AG04449 (cell line): ENCODE data around the genes GPR137B, ZP4 and FMN2.

DNA sequence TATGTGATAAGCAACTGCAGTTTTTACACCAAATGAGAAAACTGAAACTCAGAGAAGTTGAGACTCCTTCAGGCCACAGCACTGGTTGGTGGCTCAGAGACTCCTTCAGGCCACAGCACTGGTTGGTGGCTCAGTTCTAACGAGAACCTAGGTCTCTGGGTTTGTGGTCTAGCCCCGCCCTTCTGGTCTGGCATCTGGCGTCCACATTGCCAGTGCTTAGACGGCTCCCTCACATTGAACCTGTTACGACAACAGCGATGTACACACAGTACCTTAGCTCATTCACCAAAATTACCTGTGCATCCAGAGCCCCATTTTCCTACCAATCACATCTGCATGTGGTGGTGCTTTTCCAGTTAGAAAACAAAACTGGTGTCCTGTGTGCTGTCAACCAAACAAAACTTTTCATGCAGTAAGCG lies 66.1 kb downstream of the NID1 start:
- RRBS, result no CpG with 5 or more reads among the region's 7 CpGs

DNA sequence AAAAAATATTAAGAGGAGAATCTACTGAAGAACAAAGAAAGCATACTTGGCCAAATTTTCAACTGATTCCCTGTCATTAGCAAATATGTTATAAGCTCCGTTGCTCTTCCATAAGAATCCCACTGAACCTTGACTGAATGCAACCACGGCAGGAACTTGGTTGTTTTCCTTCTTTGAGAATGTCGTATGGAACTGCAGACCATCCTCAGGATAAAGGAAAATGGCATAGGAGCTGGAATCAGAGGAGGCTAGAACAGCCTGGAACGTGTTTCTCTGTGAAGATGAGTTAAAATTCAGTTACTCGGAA lies 19.5 kb downstream of the NID1 start:
- RRBS, result no CpG with 5 or more reads among the region's 5 CpGs

DNA sequence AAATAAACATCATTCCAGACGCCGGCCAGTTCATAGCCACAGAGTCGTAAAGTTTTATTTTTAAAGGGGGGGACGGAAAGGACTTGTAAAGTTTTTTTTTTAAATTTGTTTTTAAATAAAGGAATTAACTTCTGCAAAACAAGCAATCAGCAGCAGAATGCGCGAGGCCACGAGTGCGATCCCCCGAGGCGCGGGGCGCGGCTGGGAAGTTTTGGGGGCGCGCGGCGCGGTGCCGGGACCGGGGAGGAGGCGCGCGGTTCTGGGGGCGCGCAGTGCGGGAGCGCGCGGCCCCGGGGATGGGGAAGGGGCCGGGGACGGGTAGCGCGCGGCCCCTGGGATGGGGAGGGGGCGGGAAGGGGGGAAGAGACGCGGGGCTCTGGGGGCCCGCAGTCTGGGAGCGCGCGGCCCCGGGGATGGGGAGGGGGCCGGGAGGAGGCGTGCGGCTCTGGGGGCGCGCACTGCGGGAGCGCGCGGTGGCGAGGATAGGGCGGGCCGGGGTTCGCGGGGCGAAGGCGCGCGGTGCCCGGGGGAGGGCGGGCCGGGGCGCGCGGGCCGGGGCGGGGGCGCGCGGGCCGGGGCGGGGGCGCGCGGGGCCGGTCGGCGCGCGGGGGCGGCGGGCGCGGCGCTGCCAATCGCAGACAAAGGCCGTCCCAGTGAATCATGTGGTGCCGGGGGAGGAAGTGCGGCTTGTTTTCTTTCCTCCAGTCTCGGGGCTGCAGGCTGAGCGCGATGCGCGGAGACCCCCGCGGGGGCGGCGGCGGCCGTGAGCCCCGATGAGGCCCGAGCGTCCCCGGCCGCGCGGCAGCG lies at the start of gene GPR137B:
Gene GPR137B (plus strand): TSS at position 690 of the 807 bp plus-strand sequence.
- RRBS, result 1% methylated on average over 40 of the region's 110 CpGs

DNA sequence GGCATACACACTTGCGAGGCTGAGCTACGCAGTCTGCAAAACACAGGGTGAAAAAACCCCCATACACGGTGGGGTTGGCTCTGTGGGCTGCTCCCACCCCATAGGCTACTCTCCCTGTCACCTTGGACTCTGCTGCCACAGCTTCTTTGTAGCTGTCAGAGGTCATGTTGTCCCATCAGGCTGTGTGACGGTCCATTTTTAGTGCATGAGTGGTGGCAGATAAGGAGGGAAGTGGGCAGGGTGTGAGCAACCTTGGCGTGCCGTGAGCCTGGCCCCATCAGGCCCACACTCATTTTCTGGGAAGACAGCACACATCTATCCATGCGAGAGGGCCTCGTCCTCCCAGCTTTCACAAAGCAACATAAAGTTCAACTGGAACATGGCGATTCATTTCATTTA lies 9.4 kb downstream of the GPR137B start:
- RRBS, result no CpG with 5 or more reads among the region's 9 CpGs

DNA sequence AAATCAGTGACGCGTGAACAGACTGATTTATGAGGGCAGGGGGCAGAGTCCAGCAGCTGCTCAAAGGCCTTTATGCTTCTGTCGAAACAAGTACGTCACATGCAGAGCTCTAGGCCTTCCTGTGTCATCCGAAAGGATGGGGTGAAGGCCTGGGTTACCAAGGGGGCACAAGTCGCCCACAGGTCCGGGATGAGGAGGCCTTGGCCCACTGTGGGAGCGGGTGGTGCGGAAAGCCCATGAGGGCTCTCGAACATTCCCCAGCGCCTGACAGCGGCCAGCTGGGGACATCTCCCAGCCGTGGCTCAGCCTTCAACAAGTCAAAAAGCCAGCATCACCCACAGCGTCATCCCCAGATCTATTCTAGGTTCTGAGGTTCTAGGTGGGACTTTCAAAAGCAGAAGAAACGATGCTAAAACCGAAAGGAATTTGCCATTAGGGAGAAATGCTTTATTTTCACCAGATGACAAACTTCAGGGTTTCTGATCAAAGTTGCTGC lies 17.4 kb downstream of the GPR137B start:
- RRBS, result no CpG with 5 or more reads among the region's 16 CpGs

DNA sequence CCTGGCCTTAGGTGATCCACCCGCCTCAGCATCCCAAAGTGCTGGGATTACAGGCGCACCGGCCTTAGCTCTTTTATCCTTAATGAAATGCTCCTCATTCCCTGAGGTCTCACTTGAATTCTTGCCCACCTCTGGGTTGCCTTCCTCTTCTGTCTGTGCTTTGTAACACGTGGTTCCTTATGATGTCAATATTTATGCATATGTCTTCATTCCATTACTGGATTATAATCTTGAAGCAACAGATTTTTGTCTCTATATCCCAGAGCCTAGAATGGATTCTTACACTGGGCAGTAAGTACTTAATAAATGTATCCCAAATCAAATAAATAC lies 64.0 kb upstream of the LGALS8 start:
- RRBS, result no CpG with 5 or more reads among the region's 4 CpGs

DNA sequence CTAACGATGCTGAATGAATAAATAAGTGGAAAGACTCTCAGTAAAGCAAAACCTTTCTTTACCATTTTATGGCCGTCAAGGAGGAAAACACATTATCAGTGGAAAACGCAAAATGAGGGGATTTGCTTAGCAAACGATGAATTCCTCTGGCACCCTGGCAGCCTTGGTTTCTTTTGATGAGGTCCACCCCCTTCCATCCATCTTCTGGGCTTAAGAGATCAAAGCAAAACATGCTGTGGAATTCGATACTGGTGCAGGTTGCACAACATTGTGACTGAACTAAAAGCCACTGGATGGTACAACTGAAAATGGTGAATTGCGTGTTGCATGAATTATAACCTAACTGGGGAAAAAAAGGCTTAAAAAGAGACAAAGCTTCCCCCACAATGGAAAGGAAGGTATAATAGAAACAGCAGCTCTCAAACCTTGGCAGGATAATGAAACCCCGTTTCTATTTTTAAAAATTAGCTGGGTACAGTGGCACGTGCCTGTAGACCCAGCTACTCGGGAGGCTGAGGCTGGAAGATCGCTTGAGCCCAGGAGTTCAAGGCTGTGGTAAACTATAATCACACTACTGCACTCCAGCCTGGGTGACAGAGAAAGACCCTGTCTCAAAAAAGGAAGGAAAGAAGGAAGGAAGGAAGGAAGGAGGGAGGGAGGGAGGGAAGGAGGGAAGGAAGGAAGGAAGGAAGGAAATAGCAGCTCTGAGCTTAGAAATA lies 29.1 kb upstream of the LGALS8 start:
- RRBS, result no CpG with 5 or more reads among the region's 10 CpGs

DNA sequence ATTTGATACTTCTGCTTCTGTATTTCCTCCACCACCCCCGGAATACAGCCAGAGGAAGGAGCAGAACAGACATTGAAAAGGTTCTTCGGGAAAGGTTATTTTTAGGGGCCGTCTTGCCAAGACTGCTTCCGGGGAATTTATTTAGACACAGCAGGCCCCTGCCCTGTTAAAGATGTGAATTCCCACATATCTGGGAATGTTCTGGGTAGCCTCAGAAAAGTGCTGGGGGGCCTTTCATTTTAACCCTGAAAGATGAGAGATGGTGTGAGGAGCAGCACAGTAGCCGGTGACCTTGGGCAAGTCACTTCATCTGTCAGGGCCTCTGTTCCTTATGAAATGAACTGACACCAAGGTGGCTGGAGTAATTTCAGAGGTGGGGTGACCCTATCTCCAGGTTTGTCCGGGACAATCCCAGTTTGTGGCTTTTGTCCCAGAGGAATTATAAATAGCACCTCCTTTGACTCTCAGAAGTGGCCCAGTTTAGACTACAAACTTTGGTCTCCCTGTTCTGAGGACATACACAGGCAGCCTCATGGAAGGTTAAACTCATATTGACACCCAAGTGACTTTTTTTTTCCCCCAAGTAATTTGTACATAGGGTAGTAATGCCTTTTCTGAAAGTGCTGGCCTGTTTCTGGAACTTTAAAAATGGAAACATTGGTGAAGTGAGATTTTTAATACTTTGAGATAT lies 14.5 kb downstream of the ACTN2 start:
- RRBS, result 67% methylated on average over 3 of the region's 6 CpGs

DNA sequence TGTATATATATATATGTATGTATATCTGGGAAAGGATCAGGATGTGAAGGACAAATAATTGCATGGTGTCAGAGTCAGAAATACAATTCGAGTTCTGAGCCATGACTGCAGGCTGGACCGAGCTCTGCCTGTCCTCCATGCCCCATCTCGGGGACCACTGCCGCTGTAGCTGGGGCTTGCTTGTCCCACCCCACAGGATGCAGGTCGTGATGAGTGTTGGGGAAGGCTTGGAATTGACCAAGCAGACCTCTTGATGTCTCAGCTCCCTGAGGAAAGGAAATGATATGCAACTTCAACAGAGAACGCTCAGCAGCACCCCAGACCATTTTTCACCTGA lies 23.0 kb downstream of the ACTN2 start:
- RRBS, result no CpG with 5 or more reads among the region's 6 CpGs

GRCh38 chr1:236718682-236719089 lies 32.4 kb downstream of the ACTN2 start:
- RRBS, result no CpG with 5 or more reads among the region's 6 CpGs

DNA sequence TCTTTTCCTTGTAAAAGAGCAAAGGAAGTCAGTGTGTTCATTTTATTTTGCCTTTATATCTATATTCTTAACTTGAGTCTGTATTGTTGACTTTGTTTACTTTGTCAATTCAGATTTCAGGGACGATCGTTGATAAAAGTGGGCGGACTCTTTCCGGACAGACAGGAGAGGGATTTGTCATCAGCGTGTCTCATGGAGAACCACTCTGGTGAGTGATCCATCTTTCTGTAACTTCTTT lies 21.2 kb downstream of the MTR start:
- RRBS, result no CpG with 5 or more reads among the region's 5 CpGs

- RRBS, result no CpG with 5 or more reads among the region's 5 CpGs
Measured at GRCh38 chr1:236897371-236898105, 102.4 kb downstream of the MTR start.

- RRBS, result no CpG with 5 or more reads among the region's 14 CpGs
Measured at GRCh38 chr1:236978698-236979148, 25.5 kb downstream of the MT1HL1 start.

DNA sequence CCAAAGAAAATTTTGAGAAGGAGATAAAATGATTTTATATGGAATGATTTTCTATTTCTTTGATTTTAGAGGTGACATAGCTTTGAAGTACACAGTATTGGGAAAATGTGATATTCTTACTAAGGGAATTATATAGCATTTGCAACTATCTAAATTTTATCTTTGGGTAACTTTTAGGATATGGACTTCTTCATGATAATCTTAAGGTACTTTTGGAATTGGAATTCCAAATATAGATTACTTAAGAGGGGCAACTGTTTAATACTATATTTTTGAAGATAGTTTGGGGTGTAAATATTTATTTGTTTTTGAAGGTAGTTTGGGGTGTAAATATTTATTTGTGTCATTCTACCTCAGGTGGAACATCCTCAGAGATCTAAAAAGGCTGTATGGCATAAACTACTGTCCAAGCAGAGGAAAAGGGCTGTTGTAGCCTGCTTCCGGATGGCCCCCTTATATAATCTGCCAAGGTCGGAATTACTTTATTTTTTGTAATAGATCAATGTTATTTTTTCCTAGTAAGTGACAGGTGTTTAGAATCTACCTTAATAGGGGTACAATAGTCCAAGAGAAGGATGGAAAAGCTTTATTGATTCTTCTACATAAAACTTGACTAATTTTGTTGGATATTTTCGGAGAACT lies 163.9 kb downstream of the ZP4 start:
- RRBS, result no CpG with 5 or more reads among the region's 3 CpGs

DNA sequence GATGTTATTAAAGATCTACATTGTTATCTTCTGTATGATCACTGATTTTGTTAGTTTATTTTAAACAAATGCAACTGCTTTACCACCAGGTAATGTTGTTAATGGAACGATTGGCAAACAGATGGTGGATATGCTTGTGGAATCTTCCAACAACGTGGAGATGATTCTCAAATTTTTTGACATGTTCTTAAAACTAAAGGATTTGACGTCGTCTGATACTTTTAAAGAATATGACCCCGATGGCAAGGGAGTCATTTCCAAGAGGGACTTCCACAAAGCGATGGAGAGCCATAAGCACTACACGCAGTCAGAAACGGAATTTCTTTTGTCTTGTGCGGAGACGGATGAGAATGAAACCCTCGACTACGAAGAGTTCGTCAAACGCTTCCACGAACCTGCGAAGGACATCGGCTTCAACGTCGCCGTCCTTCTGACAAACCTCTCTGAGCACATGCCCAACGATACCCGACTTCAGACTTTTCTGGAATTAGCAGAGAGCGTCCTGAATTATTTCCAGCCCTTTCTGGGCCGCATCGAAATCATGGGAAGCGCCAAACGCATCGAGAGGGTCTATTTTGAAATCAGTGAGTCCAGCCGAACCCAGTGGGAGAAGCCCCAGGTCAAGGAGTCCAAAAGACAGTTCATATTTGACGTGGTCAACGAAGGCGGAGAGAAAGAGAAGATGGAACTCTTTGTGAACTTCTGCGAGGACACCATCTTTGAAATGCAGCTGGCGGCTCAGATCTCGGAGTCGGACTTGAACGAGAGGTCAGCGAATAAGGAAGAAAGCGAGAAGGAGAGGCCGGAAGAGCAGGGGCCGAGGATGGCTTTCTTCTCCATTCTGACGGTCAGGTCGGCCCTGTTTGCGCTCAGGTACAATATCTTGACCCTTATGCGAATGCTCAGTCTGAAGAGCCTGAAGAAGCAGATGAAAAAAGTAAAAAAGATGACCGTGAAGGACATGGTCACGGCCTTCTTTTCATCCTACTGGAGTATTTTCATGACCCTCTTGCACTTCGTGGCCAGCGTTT lies 106.8 kb downstream of the ZP4 start:
- RRBS, result no CpG with 5 or more reads among the region's 49 CpGs

DNA sequence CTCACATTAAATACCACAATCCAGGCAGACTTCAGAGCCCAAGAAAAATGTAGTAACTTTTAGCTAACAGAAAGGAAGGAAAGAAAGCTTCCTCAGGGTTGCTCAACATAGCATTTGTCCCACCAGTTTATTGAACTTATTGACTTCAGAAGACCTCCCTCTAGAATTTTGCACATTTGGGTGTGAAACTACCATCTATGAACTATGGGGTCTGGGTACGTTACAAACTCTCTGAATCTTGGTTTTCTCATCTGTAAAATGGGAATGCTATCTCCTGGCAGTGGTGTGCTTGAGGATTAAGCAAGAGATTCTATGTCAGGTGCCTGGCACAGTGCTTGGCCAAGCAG lies at the start of gene ZP4:
Gene ZP4 (minus strand): TSS at position 89 of the 347 bp plus-strand sequence.
- RRBS, result no CpG with 5 or more reads among the region's 1 CpG

DNA sequence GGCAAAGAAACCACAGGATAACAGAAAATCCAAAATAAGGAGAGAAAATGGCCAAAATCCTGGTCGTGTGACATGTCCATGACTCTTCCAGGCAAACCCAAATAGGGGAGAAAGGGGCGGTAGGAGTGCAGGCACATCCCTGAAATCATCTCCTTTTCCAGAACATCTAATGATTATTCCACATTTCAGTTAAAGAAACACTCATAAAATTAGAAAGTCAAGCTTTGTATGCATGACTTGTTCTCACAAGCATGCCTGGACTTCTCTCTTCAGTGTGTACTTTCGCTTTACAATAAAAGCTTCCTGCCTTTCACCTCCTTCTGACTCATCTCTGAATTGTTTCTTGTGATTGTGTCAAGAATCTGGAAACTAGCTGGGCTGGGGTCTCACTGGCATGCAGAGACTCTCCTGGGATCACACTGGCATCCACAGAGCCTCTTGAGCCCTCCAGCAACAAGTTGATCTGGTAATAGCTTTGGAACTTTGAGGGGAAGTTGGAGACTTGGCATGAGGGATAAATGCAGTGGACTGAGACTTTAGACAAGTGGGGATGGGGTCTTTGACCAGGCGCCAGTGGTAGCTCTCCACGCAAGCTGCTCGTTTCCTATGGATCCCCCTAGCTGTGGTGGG lies 171.5 kb upstream of the ZP4 start:
- RRBS, result no CpG with 5 or more reads among the region's 6 CpGs

DNA sequence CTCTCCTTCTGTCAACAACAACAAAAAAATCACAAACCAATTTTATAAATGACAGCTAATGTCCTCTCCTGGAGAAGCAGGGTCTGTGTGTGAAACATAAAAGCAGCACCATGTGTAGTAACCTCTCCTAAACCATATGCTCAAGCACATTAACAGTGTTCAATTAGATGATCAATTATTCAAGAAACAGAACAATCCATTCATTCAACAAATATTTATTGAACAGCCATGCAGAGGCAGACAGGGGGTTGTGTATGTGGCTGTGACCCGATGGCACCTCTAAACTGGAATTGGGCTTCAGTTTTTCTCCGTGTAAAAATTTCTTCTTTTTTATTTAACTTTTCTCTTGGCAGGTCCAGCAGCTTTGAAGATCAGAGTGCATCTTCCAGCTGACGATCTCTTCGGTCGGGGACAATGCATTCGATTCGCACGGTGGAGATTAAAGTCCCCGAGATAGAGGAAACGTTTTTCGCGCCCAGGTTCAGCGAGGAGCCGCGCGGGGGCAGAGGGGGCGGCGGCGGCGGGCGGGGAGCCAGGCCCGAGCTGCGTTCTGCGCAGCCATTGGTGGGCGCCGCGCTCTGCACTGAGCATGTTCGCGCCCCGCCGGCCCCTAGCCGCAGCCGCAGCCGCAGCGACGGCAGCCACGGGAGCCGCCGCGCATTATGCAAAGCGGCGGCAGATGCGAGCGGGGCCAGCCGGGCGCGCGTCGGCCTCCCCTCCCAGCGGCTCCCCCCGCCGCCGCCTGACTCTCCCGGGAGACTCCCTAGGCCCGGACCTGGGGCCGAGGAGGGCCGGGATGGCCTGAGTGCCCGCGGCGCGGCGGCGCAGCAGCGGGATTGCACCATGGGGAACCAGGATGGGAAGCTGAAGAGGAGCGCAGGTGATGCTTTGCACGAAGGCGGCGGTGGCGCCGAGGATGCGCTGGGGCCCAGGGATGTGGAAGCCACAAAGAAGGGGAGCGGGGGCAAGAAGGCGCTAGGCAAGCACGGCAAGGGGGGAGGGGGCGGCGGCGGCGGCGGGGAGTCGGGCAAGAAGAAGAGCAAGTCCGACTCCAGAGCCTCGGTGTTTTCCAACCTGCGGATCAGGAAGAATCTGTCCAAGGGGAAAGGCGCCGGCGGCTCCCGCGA lies at the start of gene FMN2:
Gene FMN2 (plus strand): TSS at position 617 of the 1,127 bp plus-strand sequence.
- RRBS, result 1% methylated on average over 20 of the region's 88 CpGs

GRCh38 chr1:240609436-240609982 lies 2.4 kb downstream of the GREM2 start:
- RRBS, result no CpG with 5 or more reads among the region's 6 CpGs

DNA sequence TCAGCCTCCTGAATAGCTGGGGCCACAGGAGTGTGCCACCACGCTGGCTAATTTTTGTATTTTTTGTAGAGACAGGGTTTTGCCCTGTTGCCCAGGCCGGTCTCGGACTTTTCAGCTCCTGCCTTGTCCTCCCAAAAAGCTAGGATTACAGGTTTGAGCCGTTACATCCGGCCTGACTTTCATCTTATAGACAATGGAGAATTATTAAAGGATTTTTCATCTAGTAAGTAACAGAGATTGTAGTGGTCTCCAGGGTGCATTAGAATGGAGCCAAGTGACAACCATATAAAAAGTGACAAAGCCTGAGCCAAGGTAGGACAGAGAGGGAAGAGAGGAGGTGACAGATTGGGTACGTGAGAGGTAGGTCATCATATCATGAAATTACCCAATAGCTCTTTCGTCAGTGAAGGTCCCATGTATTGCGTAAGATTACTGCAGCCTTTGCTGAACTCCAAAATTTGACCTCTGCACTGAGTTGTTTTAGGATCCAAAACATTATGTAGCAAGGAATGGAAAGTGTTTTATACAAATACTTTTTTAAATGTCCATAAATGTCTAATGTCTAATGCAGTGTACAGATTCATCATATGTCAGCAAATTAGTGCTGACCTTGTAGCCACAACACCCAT lies 37.7 kb upstream of the GREM2 start:
- RRBS, result 80% methylated on average over 2 of the region's 8 CpGs